Psoas muscle (tissue), 2 donors: ENCODE measurements around a stretch of chr6.

GRCh38 chr6:37368836-37369405 is 15.1 kb downstream of the RNF8 start:
- PRO-cap, 2 experiments = no peak in any of the 2 experiments

DNA sequence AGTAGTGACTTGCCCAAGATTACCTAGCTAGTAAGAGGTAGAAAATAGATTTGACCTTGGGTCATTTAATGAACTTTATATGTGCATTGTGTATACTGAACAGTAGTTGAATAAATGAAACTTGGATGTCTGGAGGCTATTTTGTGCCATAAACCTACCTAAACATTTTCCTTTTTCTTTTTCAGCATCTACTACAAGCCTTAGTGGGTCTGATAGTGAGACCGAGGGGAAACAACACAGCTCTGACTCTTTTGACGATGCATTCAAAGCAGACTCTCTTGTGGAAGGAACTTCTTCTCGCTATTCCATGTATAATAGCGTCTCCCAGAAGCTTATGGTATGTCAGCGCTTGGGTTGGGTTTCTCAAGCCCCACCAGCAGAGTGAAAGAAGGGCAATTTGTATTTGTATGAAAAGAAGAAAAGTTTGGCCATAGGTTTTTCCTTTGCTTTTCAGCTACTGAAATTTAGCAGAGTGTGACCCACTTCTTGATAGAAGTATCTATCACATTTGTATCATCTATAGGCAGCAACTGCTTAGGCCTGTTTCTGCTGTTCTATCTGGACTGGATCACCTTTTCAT is 10.9 kb downstream of the CMTR1 start:
- PRO-cap, 2 experiments = no peak in any of the 2 experiments

- PRO-cap, 2 experiments = no peak in any of the 2 experiments
Measured at GRCh38 chr6:37698927-37699528, 1.3 kb upstream of the MDGA1 start.

DNA sequence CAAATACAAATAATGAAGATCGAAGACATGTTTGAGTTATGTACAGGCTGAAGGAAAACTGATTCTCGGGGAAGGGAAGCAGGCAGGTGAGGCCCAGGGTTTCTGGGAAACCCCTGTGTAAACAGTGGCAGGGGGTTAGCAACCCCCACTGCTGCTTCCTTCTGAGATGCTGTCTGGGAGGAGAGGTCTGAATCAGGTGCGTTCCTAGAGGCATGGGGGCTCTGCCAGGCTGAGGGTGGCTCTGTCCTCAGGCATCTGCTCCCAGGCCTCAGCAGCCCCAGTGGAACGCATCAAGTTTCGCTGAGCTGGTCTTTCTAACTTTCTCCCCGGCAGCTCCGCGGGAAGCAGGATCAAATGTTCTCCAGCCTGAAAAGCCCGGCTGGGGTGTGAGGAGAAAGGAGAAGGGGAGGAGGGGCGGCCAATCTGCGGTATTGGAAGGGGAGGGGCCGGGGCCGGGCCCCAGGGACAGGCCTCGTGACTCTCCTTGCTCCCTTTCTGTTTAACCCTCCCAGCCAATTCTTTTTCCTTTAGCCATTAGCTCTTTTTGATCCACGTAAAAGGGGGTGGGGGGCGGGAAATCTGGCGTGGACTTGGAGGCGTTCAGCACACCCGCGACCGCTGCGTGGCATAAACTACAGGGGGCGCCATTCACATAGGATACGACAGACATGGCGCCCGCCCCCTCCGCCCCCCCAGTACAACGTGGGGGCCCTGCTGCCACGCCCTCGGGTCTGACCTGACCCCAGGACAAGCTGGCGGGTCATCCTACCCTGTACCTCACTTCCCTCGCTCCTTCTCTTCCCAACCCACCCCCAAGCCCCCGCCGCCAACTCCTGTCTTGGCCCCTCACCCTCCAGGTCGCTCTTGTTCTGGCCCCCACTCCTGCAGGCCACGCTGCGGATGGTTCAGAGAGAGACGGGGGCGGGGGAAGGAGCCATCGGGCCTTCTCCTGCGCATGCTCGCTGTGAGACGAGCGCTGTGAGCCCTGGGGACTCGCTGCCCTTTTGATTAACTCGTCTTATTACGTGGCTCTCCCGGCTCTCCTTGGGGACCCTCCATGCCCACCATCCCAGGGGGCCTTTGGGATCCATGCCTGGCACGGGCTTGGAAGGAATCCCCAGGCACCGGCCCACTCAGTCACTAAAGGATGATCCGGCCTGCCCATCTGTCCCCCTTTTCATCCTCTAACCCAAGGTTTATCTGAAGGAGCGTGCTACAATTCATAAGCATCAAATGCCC is 7.7 kb upstream of the MDGA1 start:
- PRO-cap, 2 experiments = peak in 2 of 2 experiments; most common plus-strand start position 967 of the sequence (in 2)

DNA sequence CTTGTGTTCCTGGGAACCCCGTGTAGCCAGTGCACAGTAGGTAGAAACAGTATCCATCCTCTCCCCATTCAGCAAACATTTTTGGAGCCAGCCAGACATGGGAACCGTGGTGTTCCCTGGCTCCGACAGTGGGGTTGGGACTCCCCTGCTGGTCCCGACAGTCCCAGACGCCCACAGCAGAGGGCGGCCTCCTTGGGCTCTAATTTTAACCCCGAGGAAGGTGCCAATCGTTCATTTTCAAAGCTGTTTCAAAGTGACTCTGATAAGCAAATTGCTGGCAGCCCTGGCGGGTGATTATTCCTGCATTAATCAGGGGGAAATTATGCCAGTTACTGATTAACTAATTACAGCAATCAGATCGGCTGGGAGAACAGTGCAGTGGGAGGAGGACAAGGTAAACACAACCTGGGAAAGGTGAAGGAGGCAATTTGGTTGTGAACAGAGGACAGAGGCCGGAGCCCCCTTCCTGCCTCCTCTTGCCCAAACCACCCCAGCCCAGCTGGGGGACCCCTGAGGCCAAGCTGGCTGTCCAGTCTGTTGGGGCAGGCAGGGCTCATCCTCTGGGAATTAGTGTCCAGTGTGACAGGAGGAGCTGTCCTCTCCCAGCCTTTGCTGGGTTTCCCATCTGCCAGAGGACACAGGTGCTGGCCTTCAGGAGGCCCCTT is 44.4 kb upstream of the MDGA1 start:
- PRO-cap, 2 experiments = no peak in any of the 2 experiments

DNA sequence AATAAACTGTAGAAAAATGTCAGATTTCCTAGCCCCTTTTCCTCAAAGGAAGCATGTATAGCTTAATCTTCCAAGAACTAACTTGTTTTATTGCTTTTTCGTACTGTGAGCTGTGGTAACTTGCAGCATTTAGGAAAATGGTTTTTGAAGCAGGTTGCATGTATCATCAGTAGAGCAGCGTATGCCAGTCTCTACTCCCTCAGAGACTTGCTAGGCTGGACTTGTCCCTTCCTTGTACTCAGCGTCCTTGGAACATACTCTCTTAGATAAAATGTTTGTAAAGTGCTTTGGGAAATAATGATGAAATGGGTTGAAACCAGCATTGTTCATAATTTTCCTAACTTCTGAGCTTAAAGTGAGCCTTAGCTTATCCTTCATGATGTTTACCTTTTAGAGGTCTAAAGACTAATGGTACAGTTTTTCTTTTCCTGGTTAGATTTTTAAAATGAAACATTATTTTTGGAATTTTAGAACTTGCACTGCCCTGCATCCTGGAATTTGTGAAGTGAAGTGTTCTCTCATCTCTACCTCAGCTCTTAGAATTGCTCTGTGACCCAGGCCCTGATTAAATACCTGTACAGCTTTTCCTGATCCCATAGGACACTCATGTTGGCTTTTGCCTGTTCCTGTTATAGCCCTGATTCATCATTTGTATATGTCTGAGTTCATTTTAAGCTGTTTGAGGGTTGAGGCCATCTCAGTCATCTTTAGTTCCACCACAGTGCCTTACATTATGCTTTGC is 26.1 kb downstream of the ZFAND3 start:
- PRO-cap, 2 experiments = no peak in any of the 2 experiments

DNA sequence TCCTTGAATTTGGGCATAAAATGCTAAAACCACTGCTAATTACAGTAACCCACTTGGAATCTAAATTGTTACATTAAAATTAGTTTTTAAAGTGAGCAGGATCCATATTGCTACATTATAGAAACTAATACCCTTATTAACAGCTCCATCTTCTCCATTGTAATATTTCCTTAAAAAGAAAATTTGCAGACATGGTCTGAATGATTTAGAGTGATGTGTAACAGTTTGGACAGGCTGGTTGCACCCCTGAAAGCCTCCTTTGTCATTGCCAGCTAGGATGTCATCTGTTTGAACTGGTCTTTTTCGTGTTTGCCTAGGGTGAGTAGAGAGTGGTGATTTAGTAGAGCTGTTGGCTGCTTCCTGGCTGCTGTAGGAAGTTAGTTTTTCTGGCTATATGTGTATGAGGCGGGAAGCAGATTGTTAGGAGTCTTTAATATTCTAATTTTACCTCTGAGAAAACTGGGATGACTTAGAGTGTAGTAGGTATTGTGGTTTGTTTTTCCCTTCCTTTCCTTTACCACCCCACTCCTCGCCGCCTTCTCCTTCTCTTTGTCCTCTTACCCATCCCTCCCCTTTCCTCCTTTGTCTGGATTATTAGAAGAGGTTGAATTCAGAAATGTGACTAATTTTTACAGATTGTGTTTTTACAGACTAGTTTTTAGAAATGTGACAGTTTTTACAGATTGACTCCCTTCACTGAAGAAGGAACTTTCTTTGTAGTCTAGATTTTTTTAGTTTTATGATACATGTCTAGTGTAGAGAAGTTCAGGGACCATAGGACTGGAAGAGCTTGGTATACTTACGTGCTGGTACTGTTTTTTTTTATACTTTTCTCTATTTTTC is 101.3 kb downstream of the ZFAND3 start:
- PRO-cap, 2 experiments = no peak in any of the 2 experiments

GRCh38 chr6:37962228-37963025 is 142.9 kb downstream of the ZFAND3 start:
- PRO-cap, 2 experiments = no peak in any of the 2 experiments

DNA sequence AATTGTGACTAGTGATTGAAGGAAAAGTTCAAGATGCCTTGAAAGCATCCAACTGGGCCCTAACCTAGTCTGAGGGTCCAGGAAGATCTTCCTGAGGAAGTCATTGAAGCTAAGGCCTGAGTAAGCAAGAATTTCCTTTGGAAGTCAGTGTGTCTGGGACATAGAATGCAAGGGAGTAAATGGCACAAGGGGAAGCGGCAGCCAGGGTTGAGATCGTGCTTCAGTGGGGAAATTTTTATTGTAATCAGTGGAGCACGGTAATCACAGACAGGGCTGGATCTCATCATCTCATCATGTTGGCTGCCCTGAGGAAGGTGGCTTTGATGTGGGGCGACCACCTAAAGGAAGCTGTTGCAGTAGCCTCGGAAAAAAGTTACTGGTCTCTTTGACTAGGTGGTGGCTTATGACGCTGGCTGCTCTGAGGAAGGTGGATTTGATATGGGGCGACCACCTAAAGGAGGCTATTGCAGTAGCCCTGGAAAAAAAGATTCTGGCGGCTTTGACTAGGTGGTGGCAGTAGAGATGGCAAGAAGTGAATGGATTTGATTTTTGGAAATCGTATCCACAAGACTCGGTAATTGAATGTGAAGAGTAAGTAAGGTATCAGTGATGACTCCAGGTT is 320.0 kb downstream of the ZFAND3 start:
- PRO-cap, 2 experiments = no peak in any of the 2 experiments

GRCh38 chr6:38350831-38351369 is 288.8 kb downstream of the BTBD9 start:
- PRO-cap, 2 experiments = no peak in any of the 2 experiments

DNA sequence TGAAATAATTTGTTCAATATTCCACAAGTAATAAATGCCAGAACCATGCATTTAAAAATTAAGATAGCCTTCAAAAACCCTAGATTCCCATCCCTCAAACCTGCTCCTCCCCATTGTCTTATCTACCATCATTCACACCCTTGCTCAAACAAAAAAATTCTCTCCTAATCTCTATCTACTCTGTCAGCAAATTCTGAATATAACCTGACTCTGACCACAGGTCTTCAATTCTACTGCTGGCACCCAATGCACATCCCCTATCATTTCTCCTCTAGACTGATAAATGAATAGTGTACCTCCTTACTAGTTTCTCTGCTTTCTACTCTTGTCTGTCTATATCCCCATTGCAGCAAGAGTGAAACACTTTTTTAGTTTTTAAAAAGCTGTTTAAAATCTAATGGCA is 208.3 kb downstream of the BTBD9 start:
- PRO-cap, 2 experiments = no peak in any of the 2 experiments

DNA sequence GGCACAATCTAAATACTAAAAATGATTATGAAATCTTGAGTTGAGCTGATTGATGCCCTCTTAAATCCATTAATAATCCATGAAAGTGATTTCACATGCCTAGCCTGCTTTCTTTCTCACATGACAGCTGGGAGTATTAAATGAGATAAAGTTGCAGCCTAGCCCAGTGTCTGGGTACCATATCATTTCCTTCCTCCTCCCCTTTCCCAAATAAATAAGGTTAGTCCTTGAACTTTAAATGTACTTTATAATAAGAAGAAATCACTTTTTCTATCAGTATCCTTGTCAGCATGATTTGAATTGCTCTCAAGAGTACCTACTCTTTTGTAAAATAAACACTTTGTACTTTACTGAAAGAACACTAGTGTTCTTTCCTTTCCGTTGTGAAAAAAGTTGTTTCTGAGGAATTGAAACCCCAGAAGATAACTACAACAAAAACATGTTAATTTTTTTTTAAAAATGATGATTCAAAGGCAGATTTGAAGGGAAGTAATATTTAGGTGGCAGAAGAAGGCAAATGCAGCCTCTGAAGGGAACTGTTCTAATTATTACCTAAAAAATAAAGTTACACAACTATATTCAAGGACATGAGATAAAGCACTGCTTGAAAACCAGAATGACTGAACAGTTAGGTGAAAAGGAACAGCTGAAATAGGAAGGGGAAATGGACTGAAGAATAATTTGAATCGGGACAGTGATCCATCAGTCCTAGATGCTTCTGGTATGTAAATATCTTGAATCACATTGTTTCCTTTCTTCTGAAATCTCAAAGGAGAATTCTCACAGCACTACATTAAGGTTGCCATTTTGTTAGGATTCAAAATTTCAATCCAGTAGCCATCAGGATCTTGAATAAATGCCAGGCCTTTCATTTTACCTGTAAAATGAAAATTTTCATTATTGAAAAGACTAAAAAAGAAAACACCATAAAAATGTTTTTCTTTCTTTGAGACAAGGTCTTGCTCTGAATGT is 26.2 kb downstream of the GLO1 start:
- PRO-cap, 2 experiments = no peak in any of the 2 experiments

DNA sequence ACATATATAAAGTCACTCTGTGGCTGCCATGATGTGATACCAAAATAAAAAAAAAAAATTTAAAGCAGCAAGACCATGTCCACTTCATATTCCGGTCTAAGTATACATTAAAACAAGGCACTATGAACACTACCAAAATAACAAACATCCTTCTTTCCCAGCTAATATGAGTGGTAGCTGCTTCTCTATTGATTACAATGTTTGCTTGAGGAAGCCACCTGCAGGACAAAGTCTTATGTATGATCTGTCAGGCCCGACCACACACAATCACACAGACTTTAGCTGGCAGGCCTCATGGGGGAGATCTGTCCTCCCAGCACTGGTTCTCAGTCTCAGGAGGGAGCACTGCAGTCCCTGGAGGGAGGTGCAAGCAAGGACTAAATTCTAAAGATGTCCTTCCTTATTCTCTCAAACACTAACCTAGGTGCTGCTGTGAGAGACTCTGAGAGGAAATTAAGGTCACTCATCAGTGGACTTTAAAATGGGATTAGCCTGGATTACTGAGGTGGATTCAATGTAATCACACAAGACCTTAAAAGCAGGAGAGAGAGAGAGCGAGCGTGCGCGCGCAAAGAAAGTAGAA is 14.5 kb downstream of the GLO1 start:
- PRO-cap, 2 experiments = no peak in any of the 2 experiments

GRCh38 chr6:38699805-38700629 is 2.9 kb downstream of the GLO1 start:
- PRO-cap, 2 experiments = no peak in any of the 2 experiments

DNA sequence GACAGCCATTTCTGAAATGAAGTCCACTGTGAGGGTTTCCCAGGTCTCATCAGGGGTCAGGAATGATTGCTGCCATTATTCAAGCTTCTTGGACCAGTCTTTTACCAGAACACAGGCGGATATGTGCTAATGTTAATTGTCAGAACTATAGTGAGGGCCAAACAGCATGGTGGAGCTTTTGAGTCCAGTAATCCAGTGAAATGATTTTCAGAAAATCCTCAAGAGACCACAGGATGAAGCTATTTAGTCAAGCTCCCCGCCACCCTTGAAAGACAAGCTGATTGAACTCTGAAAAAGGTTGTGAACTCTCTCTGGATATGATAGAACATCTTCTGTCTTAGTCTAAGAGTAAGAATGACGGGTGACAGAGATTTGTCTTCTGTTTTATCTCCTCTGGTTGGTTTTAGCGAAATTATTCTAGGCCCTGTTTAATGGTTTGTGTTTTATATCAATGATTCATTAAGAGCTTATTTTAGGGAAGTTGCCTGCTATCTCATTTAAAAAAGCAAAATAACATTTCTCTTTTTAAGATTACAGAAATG is 60.2 kb downstream of the DNAH8 start:
- PRO-cap, 2 experiments = no peak in any of the 2 experiments

DNA sequence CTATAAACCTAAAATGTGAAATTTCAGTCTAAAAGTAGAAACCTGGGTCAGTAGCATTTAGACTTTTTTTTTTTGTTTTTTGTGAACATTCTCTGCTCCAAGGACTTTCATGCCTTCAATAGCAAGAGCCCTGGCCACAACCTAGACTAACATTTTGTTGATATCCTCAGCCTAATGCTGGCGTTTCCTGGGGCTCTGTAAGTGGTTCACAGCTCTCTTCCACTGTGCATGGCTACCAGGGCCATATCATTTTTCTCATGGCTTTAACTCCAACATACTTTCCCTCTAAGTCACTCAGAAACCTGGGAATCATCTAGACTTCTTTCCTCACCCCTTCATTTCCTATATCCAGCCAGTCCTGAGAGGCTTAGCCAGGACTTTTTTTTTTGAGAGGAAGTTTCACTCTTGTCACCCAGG is 76.6 kb downstream of the DNAH8 start:
- PRO-cap, 2 experiments = no peak in any of the 2 experiments

GRCh38 chr6:39143568-39143983 is 28.6 kb upstream of the SAYSD1 start:
- PRO-cap, 2 experiments = no peak in any of the 2 experiments

DNA sequence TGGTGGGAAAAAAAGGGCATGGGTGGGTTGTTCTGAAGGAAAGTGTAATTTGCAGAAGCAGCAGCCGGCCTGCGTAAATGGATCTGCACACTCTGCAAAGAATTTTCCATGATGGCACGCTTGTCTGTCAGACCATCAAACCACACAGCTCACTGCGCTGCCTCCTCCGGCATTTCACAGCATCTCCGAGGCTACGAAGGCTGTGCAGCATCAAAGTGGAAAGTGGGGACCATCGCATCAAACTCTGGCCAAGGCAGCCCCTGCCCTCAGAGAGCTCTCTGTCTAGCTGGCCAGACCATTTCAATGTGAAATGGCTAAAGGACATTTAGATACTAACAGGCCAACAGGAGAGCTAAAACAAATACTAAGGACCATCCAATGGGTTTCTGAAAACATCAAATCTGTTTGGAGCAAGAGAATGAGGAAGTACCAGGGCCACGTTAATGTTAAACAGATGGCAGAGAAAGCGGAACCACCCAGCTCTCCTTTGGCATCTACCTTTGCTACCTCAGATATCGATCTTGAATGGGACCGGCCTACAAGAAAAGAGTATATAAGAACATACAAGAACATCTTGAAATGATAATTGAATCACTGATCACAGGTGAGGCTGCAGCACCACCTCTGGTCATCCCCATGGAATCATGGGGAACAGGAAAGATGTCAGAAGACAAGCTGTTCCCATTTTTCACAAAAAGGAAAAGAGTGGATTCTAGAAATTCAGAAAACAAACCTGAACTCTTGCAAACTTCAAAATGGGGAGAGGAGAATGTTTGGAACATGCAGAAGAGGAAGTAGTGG is 31.8 kb downstream of the KCNK5 start:
- PRO-cap, 2 experiments = no peak in any of the 2 experiments

DNA sequence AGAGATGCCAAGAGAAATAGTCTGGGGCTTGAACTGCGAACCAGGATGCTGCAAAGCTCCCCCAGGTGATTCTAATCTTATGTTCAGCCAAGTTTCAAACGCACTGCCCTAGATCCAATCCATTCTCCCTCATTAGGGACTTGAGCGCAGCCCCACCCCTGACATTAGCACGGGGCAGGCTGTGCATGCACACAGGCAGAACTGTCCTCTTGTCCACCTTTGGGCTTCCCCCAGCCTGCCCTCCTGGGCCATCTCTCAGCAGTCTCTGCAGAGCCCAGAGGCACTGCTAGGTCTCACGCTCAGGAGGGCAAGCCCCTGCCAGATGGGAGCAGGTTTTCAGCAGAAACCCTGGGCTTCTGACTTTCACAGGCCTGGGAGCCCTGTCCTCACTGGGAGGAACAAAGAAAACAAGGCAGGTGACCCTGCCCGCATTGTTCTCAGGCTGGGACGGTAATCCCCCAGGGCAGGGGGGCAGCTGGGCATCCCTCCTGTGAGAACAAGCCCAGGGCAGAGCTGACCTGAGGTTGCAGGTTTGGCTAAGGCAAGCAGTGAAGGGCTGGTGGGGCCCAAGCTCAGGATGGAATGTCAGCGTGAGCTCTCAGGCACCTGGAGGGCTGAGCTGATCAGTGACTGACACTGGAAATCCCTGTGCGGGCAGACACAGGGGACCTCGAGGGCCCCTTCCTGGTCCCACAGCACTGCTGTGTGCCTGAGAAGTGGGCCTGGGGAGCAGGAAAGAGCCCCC is 24.5 kb downstream of the KCNK5 start:
- PRO-cap, 2 experiments = no peak in any of the 2 experiments

DNA sequence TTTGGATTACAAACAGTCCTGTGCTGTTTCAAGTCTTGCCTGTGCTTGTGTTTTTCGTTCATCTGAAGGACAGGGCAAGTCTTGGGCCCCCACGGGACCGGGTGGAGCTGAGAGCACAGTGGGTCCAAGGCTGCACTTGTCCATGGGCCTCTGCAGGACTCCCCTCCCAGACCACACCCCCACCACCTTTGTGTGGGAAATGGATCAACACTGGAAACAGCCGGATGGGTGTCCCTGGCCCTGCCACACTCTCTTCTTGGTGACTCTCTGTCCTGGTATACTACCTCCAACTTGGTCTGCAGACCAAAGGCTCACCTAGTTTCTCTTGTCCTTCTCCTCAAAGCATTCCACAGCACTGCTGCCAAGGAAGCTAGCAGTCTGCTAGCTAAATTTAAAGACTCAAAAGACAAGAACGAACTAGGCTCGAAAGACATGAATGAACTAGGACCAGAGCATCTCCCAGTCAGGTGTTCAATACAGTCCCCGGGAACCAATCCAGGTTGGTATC is 16.7 kb downstream of the KCNK5 start:
- PRO-cap, 2 experiments = no peak in any of the 2 experiments